ENCODE measurements around the gene PPP2R1B.

- PRO-cap, 2 experiments = no peak in any of the 2 experiments
Measured at GRCh38 chr11:111531537-111532304, 8.8 kb upstream of the LAYN start.

GRCh38 chr11:111613069-111613636 lies 10.9 kb downstream of the SIK2 start:
- PRO-cap, 2 experiments = no peak in any of the 2 experiments

DNA sequence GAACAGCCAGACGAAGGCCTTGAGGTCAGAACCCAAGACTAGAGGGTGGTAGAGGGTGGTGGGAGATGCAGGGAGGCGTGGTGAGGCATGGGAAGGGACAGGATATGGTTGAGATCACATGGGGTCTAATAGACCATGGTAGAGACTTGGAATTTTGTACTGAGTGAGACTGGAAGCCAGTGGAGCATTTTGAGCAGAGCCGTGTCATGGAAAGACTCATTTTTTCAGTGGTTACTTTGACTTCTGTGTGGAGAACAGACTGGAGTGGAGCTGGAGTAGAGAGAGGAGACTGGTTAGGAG lies 61.1 kb downstream of the SIK2 start:
- PRO-cap, 2 experiments = no peak in any of the 2 experiments

- PRO-cap, 2 experiments = no peak in any of the 2 experiments
Measured at GRCh38 chr11:111706945-111707542, 59.1 kb downstream of the PPP2R1B start.

DNA sequence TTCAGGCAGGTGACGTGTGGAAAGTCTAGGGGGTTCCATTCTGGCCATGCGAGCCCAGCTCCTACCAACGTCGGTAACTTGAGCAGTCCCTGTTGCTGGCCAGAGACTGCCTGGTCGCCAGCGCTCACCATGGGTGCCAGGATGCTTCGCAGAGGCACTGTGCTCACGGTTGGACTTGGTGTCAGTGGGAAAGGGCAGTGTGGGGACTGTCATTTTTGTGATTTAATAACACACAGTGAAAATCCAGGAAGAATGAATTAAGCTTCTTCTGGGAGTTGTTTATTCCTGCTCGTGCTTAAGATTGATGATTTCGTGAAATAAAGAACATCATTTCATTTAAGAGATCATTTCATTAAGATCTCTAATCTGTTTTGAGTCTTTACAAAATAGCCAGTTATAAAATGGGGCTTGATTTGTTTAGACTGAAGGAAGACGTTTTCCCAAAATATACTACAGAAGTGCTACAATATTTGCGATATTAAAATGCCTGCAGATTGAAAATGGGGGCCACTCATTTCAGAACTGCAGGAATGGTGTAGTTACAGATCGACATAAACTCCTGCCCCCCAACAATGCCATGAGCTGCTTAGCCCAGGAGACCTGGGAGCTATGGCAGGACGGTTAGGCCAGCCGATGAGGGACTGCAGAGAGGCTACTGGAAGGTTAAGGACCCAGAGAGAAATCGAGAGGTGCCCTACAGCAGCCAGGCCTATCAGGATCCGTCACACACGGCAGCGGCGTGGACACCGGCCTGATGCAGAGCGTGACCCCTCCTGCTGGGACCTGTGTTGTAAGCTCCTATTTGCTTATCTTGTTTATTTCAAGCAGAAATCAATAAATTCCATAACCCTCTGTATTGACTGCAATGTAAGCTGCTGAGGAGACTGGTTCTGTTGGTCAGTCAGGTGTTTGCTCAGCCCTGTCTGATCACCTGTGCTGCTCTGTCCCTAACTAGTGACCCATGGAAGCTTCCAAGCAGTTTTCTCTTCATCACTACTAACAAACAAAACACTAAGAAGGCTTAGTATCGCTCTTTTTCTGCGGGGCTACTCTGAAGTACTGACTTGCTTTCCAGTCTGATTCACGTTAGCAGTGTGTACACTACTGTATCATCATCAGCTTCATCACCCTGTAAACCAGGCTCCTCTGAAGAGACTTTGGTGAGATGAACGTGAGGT lies 40.1 kb downstream of the PPP2R1B start:
- PRO-cap, 2 experiments = no peak in any of the 2 experiments

DNA sequence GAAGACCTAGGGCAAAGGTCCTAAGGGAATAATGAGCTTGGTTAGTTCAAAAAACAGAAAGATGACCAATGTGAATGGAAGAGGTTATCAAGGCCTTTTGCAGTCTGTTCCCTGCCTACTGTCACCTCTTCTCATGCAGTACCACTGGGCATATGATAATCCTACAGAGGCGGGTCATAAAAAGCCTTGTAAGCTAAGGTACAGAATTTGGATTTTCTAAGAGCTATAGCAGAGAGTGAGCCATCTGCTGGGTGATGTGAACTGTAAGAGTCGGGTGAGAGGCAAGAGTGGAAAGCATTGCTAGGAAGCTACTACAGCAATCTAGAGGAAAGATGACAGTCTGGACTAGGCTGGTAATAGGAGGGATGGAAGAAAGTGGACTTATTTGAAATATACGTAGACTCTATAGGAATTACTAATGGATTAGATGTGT lies 3.0 kb downstream of the PPP2R1B start:
- PRO-cap, 2 experiments = no peak in any of the 2 experiments

- PRO-cap, 2 experiments = no peak in any of the 2 experiments
Measured at GRCh38 chr11:111764761-111765053, 1.5 kb downstream of the PPP2R1B start.

DNA sequence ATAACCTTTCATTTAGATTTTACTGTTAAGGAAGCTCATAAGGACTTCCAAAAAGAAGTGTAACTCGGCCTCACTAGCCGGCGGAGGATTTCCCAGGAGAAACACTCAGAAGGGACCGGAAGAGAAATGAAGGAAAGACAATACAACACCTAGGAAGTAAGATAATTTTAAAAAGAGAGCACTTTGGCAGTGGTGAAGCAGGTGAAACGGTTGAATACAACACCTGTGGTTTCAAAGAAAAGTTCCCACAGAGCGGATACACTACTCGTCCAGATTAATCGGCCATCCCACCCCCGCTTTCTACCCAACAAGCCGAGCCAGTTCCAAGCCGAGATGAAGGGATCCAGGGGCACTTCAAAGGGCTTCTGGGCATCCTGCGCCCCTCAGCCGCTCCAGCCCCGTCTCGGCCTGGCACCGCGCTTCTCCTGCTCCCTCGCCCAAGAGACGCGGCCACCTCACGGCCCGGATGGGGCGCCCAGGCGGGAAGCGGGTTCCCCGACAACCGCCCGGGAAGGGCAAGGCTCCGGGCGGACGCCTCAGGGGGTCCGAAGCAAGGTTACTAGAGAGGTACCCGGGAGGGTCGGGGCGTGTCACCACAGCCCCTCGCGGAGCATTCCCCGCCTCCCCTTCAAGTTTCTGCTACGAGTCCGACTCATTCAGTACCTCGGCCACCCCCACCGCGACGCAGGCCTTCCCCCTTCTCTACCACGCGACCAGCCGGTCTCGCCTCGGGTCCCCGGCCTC lies 523 bp downstream of the PPP2R1B start:
- PRO-cap, 2 experiments = no peak in any of the 2 experiments

DNA sequence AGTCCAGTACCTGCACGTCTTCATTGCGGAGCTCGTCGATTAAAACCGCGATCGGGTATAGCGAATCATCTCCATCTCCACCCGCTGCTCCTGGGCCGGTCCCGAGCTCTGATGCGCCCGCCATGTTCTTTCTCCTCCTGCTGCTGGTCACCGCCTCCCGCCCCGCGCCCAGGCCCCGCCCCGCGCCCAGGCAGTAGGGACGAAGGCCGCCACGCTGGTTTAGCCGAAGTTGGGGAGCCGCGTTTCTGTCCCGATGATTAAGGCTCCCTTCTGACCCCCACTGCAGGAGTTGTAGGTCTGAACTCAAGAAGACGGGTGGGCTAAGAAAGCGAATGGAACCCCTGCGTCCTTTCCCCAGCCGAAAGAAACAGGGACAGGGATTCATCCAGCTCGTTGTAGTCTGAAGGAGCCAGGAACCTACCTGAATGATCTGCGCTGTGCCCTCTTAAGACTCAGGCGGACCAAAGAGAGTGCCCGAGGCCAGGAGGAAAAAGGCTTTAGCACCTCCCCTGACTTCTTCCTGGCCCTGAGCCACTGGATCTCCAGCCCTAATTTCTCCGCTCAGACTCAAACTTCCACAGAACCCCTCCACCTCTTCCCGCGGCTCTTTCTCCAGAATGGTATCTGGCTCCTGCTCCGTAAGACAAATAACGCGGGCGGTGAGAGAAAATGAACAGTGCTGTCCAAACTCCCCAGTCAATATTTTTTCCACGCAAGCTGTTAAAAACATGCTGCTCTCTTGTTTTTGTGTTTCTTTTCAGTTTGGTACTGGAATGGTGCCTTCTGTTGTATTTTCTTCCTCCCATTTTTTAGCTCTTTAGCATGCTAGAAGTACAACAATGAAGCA lies at the start of gene PPP2R1B:
TSS of gene PPP2R1B (minus strand) at position 152 of the 847 bp plus-strand sequence.
- PRO-cap, 2 experiments = peak in 2 of 2 experiments; most common plus-strand start position 127 of the sequence (in 1); most common minus-strand start position 110 of the sequence (in 1)

- PRO-cap, 2 experiments = no peak in any of the 2 experiments
Measured at GRCh38 chr11:111791375-111791704, 25.2 kb upstream of the PPP2R1B start.

DNA sequence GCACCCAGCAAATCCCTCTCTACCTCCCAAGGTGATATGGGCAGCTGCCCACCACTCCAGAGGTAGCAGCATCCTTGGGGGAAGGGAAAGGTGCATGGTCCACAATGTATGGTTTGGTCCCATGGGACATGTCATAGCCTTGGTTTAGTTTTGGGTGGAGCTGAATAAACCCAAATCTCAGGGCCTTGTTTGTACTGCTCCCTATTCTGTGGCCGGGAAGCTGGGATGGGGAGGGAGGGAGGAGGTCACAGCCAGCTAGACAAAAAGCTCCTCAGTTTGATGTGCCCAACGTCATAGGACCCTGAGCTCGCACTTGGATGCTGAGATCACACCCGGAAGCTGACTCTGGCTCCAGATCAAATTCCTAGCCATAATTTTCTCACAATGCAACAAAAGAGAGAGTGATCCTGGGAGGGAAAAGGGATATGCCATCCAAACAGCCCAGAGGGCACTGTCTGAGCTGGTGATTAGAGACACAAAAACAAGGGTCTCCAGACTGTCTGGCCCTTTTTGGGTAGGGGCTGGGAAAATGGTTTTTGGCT lies 1.4 kb downstream of the HSPB2 start:
- PRO-cap, 2 experiments = no peak in any of the 2 experiments

DNA sequence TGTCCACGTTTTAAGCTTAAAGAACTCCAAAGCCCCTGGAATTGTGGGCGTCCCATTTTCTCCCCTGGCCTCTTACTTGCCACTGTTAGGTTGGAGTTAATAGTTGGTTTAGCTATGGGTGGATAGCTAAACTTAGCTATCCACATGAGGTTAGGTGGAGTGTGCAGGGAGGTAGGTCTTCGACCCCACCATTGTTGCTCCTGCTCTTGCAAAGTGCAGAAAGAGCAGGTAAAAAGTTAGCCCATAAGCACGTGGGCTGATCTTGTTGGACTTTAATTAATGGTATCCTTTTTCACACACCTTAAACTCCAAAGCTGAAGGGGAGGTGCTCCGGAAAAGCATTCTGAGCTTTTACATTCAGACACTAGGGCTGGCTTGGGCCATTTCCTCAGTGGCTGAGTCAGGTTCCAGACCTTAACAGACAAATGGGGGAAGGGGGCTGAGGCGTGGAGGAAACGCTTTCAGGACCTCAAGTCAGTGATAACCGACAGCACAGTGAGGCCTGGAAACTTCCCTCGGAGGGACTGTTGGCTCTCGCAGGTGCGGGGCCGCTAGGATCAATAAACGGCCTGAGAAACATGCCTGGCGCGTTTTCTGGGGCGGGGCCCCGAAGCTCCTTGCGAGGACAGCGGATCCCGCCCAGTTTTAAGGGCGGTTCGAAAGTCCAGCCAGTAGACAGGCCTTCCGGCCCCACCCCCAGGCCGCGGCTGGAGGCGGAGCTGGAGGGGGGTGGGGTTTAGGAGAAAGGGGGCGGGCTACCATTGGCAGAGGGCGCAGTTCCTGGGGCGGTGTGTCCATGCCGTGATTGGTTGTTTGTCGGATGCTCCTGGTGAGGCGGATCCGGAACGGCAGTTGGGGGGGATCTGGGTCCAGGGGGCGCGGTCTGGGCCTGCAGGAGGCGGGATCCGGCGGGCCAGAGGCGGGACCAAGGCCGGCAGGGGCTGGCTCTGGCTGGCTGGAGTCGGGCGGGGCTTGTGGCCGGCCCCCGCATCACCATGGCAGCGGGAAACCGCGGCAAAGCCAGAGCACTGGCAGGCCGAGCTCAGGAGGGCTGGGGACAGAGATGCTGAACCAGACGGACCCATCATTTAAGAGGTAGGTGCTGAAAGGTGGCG lies 7.9 kb downstream of the C11orf52 start:
- PRO-cap, 2 experiments = peak in 2 of 2 experiments; most common plus-strand start position 384 of the sequence (in 2); most common minus-strand start position 647 of the sequence (in 2)

DNA sequence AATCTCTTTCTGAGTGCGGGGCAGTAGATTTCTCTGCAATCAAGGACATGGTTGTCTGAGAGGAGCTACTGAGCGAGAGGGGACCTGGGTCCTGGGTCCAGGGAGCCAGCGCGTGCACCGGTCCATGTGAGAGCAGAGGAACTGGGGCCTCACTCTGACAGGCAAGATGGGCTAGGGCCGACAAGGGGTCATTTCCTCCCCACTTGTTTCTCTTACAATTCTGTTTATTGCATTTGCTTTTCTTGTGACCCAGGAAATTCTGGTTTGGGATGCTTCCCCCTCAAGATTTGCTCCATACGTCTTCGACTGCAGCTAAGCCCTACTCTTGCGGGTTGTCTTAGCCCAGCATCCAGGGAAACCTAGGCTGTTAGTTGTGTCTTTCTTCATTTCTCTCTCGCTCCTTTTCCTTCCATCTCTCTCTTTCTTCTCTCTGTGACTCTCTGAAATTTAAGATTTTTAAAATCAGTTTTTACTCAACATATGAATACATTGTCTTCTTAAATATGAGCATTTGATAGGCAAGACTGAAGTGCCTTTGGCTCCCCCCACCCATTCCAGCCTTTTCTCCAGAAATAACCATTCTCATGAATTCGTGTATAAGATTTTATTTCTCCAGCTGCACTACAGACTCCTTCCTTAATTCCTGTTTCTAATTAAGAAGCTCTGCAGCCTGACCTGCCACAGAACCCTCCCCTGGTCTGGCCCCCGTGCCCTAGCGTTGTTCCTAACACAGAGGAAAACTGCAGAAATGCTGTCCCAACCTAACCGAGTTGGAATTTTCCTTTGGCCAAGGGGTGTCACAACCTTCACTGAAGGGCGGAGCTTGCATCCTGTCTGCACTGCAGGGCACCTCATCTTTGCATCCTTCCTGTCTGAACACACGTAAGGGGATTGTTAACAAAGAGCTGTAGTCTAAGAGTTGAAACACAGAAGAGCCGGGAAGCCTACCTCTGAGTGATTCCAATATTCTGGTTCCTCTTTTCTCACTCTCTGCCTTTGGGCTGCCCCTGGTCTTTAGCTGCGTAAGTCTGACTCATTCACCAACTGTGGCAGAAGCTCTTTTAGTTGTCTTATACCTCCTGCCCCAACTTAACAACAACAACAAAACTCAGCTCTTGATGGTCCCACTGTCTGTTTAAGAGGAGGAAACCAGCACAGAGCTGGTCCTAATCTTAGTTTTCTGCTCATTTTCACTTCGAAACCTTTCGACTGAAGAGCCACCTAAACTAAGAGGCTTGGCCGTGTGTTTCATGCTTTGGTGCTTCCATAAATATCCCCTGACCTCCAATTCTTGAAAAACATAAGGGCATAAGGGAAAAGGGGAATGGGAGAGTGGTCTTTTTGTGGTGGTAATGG lies 1.4 kb downstream of the DIXDC1 start:
- PRO-cap, 2 experiments = peak in 2 of 2 experiments; most common plus-strand start position 929 of the sequence (in 2); most common minus-strand start position 143 of the sequence (in 1)

GRCh38 chr11:111944635-111945170 lies 7.6 kb downstream of the DIXDC1 start:
- PRO-cap, 2 experiments = peak in 2 of 2 experiments; most common plus-strand start chr11:111945007 (in 1); most common minus-strand start chr11:111944768 (in 2)

GRCh38 chr11:112084762-112085648 lies 1.6 kb downstream of the TIMM8B start:
- PRO-cap, 2 experiments = no peak in any of the 2 experiments

DNA sequence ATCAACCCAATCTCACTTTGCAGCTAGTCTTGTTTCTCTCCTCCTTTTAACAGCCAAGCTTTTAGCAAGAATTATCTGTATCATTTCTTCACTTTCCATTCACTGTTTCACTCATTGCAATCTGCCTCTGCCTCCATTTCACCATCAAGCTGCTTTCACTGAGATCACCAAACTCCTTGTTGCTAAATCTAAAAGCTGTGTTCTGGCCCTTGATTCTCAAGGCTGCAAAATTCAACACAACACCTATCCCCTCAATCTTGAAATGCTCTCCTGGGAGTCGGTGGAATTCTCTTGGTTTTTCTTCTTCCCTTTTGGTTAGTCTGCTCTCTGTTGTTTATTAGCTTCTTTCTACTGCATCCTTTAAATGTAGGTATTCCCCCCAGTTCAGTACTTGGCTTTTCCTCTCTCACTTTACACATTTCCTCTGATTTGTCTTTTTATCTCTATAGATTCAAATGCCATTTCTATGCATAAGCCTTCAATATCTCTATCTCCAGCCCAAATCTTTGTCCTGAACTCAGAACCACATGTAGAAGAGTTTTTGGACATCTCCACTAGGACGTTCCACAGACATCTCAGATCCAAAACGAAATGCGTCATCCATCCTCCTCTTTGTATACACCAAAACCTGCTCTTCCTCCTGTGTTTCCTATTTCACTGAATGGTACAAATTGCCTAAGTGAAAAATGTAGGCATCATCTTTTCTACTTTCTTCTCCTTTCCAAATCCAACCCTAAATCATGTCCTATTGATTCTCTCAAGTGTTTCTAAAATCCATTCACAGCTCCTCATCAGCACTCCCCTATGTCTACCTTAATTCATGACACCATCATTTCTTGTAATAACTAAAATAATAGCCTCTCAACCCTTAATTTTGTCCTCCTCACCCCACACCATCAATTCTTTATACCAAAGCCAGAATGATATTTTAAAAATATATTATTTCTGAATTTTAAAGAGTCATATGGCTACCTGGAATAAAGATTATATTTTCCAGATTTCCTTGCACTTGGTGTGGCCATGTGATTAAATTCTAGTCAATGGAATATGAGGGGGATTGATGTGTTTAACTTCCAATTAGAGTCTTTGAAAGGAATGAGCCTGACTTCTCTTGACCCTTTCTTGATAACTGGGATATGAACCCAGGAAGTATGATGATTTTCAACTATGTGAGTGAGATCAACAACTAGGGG lies 12.0 kb downstream of the IL18 start:
- PRO-cap, 2 experiments = no peak in any of the 2 experiments

DNA sequence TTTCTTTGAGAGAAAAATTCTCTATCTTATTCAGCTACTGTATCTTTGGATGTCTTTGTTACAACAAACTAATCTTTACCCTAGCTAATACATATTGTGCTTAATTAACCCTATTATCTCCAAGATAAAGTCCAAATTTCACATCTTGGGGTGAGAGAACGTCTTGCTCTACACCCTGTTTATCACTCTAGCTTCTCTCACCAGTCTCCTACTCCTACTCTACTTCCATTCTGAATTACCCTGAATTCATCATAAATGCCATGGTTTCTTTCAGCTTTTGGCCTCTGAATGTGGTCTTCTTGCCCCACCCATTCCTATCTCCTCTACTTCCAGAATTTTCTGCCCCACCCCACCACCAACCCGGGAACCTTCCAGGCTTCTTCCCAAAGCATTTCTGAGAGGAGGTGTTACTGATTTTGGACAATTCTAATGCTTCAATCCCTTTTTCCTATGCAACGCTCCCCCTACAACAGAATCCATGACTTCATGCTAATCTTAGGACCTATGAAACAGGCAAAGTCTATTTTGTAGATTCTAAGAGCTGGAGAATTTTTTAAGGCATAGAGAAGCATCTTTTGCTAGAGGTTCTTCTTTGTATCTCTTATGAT lies 11.0 kb downstream of the IL18 start:
- PRO-cap, 2 experiments = no peak in any of the 2 experiments

DNA sequence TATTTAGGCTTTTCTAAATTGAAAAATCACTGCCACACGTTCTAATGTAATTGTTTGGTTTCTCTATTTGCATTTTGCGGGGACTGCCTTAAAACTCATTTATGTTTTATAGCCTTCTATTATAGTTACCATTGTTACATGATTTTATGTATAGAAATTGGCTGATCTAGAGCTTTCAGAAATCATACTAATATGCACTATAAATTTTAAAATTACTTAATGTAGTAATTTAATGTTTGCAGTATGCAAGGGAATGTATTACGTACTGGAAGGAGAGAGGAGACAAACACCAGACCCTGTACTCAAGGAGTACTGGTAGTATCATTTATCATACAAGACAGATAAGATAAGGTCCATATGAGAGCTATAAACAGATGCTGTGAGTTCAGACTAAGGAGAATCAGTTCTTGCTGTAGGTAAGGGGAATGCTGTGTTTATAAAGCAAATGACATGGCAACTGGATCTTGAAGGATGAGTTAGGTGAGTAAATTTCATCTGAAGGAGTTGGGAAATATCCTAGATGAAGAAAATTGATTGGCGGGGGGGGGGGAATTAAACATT lies 747 bp downstream of the BCO2 start:
- PRO-cap, 2 experiments = no peak in any of the 2 experiments

GRCh38 chr11:112554368-112554668 lies 293.7 kb upstream of the PLET1 start:
- PRO-cap, 2 experiments = no peak in any of the 2 experiments

GRCh38 chr11:112559230-112559430 lies 298.5 kb upstream of the PLET1 start:
- PRO-cap, 2 experiments = no peak in any of the 2 experiments

Data from monocyte (primary cell).